ENCODE measurements around a stretch of chr5.

DNA sequence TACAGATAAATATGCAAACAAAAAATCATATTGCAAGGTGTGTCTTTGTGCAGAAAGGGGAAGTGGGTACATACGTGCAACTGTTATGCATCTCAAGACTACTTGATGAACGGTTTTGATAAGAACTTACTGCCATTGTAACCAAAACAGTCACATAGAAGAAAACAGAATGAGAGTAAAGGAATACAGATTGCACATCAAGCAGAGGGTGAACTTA lies 9.9 kb downstream of the CAMK4 start:
- RRBS, result no CpG with 5 or more reads among the region's 2 CpGs

- RRBS, result no CpG with 5 or more reads among the region's 5 CpGs
Measured at GRCh38 chr5:111735714-111736225, 21.2 kb downstream of the NREP start.

- RRBS, result no CpG with 5 or more reads among the region's 4 CpGs
Measured at GRCh38 chr5:112883005-112884016, 22.2 kb downstream of the SRP19 start.

- RRBS, result no CpG with 5 or more reads among the region's 3 CpGs
Measured at GRCh38 chr5:113022351-113023233, 46.0 kb downstream of the DCP2 start.

DNA sequence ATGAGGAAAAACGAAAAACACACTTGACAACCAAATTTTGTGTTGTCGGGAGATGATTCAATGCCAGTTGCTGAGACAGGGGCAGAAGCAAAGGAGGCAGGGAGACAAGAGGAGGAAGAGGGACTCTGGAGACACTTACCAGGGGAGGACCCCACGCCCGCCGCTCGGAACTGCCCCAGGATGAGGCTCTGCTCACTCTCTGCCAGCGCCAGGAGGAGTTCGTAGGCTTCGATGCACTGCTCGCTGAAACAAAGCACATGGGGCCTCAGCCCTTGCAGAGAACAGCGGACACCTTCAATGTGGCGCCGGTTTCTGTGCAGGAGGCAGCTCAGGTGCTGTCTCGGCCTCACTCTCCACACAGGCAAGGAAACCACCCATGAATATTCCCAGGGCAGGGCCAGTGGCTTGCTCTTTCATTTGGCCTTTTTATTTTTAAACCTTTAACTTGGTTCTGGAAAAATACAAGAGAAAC lies 91.4 kb downstream of the DCP2 start:
- RRBS, result no CpG with 5 or more reads among the region's 14 CpGs

DNA sequence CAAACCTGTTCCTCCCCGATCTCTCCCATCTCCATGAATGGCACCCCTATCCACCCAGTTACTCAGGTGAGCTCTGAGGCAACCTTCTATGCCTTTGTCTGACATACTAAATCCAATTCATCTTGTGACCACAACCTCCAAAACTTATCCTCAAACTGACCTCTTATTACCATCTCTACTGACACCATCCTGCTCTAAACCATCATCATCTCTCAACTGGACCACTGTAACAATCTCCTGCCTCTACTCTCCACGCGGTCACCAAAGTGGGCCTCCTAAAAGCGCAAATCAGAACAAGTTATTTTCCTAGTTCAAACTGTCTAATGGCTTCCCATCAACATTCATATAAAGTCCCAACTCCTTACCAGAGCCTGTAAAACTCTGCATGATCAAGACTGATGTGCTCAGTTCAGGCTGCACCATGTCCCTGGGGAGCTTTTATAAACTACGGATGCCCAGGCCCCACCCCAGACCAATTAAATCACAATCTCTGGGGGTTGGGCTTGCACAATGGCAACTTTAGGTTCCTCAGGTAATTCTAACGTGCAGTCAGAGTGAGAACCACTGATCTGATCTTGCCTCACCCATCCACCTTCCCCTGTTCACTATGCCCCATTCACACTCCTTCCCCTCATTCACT lies 129.0 kb downstream of the DCP2 start:
- RRBS, result no CpG with 5 or more reads among the region's 6 CpGs

DNA sequence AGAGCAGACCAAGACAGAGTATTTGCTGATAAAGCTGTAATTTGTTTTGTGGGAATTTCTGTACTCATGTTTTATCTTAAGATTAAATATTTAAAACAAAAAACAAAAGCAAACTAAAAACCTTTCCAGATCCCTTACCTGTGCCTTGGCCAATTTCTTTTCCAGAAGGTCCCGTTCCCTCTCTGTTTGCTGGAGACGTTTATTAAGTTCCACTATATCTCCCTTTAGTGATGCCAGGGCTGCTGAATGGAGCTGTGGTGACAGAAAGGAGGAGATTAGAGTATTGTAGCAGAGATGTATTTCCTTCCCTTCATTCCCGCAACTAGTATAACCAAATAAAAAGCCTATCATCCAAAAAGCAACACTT lies 174.6 kb downstream of the DCP2 start:
- RRBS, result no CpG with 5 or more reads among the region's 3 CpGs

DNA sequence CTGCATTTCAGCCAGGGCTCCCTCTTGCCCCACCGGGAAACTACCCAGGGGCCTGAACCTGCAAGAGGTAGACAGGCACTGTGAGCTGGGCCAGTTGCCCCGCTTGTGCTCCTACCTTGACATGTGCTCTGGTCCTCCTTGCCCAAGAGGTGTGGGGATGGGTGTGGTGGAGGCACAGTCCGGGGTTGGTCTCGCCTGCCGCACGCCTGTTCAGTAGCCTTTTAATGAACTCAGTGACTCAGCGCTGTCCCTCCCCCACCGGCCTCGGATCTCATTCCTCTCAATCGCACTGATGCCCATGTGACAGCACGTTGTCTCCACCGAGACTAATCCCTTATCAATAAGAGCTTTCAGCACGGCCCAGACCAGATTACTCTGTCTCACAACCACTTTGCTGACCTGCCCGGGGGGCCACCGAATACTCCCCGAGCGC lies 226.5 kb downstream of the DCP2 start:
- RRBS, result under 1% methylated on average over 10 of the region's 17 CpGs

DNA sequence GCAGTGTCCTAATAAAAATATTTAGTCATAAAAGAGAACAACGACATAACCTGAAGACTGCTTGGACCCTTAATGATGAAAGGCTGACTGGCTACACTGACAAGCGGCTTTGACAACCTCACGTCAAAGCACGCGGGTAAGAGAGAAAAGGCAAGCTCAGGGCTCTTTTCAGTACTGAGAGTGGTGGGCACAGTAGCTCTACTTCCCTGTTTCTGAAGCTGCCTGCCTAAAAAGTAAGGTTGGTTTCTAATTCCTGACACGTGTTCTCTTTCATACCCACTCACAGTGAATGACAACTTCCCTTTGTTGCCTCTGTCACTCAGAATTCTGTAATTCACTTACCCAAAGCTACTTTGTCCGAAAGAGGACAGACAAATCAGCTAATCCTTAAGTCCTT lies 221.3 kb downstream of the TSSK1B start:
- RRBS, result no CpG with 5 or more reads among the region's 7 CpGs

DNA sequence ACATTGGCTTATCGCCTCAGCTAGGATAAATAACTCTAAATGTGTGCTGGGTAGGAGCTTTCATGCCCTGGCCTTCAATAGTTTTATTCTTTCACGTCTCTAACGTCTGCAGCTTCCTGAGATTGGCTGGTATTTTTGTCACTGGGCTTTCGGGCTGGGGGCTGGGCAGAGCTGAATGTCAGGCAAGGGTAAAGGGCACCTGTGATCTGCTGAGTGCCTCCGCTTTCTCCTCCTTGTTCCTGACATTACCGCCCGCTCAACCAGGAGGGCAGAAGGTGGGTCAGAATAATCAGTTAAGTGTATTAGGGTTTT lies 216.6 kb downstream of the TSSK1B start:
- RRBS, result no CpG with 5 or more reads among the region's 7 CpGs

- RRBS, result no CpG with 5 or more reads among the region's 5 CpGs
Measured at GRCh38 chr5:113488997-113489196, 644 bp upstream of the MCC start.

GRCh38 chr5:114360666-114361484 lies 995 bp upstream of the KCNN2 start:
- RRBS, result 2% methylated on average over 35 of the region's 60 CpGs

DNA sequence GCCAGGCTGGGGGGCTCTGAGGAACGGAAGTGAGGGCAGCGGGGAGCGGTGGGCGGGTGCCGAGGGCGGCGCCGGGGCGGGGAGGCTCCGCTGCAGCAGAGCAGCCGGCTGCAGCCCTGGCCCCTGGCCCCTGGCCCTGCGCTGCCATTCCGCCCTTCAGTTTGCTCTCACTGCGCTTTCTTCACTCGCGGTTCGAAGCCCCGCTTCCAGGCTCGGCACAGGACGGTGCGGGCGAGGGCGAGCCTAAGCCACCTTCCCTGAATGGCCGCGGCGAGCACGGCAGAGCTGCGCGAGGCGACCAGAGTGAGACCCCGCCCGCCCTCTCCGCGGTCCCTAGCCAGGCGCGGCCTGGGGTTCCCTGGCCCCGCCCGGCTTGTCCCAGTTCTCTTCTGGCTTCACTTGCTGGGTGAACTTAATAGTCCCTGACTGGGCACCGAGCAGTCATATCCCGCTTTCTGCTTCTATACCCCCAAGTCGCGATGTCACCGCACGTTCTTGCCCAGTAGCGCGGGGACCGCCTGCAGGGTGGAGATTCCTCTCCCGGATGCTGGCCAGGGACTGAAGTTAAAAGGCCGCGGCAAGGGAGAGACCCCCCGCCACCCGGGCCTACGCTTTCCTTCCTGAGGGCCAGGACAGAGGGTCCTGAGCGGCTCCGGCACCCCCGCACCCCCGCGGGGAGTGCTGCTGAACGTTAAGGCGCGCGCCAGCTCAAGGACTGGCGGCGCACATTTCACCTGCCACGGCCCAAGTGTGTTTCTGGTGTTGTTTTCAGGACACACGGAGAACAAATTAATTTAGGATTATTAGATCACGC lies 677 bp upstream of the TRIM36 start:
- RRBS, result 2% methylated on average over 8 of the region's 67 CpGs

- RRBS, result no CpG with 5 or more reads among the region's 13 CpGs
Measured at GRCh38 chr5:115296882-115297127, 351 bp upstream of the CCDC112 start.

DNA sequence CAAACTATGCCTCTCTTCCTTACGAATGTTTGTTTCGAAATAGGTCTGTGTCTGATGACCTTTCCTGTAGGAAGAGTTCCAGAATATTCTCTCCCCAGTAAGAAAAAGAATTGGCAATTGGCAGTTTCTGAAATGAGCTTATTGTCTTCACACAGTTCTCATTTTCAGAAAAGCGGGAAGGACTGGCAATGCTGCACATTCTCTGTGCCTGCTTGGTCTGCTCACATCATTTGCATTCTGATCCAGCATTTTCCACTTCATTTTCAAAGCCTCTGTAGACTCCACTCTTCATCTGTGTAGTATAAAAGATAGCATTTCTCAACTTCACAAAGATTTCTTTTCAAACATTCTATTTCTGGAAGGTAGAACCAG lies 120.6 kb upstream of the CCDC112 start:
- RRBS, result no CpG with 5 or more reads among the region's 3 CpGs

- RRBS, result no CpG with 5 or more reads among the region's 18 CpGs
Measured at GRCh38 chr5:115542760-115543765, 1.5 kb downstream of the FEM1C start.

DNA sequence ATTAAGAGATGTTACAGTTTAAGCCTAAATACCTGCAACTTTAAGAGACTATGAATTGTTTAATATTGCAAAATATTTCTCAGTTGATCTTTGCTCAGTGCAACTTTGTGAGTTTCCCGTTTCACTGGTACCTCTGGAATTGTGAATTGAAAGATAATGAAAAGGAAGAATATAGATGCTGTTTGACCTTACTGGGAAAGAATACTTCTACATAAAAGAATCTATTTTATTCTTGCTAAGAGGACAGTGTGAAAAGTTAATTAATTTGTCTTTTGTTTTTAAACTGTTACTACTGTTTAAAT lies 30.2 kb upstream of the TMED7 start:
- RRBS, result no CpG with 5 or more reads among the region's 1 CpG

- RRBS, result no CpG with 5 or more reads among the region's 9 CpGs
Measured at GRCh38 chr5:115814322-115815085, 2.0 kb downstream of the CDO1 start.

DNA sequence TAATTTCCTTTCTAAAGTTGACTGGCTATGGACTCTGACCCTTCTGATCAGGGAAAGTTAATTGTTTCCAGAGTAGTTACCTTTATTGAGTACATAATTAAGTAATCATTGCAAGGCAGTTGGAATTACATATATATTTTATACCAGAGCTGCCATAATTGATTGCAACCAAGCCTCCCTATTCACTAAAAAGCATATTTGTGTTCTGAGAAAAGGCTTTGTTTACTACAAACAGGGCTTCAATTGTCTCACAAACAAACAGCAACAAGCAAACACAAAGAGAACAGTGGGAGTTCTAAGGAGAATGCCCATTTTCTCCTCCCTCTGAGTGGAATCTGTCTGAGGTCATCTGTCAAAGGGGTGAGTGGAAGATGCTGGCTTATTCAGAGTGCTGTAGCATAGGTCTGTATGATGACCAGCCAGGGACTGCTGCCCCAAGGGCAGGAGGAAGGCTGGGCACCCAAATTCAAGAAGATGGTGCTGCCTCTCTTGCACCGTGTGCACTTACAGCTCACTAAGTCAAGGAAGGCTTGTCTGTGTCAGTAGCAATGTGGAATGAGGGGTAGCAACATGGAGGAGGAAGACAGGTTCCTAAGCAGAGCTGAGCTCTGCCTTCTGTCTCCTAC lies 136.4 kb downstream of the SEMA6A start:
- RRBS, result no CpG with 5 or more reads among the region's 1 CpG

- RRBS, result no CpG with 5 or more reads among the region's 7 CpGs
Measured at GRCh38 chr5:116509526-116510494, 64.8 kb downstream of the SEMA6A start.

Measured in cardiac fibroblast (primary cell).